ENCODE measurements around a stretch of chr10.

- PRO-cap: bidirectional peak, plus-strand start at chr10:95183901, minus-strand start at chr10:95183697
Observed at GRCh38 chr10:95183194-95184535, 10.4 kb upstream of the ACSM6 start.

DNA sequence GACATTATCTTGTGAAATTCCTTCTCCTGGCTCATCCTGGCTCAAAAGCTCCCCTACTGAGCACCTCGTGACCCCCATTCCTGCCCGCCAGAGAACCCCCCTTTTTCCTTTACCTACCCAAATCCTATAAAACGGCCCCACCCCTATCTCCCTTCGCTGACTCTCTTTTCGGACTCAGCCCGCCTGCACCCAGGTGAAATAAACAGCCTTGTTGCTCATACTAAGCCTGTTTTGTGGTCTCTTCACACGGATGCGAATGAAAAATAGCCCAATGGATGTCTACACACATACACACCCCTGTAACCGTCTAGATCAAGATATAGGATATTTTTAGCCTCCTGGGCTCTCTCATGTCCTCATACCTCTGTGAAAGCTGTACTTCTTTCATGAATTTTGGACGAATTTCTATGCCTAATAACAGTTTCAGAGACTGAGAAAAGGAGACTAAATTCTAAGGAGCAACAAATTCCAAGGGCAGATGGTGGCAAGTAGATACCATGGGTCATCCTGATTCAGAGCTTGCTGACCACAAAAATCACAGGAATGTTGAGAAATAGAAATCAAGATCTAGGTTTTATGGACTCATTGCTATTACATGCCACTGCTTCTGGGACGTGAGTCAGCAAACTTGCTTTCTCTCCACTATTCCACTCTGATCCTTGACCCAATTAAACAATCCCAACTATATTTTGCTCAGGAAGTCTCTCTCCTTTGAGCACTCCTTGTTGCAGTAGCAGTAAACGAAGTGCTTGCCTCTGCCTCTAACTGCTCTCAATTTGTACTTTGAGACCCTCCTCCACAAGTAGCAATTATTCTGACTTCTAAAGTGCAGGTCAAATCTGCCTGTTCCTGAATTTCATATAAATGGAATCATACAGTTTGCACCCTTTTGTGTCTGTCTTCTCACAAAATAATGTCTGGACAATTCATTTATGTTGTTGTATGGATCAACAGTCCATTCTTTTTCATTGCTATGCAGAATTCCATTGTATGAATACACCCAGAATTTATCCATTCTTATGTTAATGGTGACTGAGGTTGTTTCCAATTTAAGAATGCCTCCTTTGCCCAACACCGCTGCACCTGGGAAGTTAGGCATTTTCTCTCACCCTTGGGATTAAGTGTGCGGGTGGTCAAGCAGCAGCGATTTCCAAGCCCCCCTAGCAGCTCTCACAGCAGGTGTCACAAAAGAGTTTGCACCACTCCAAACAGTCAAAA, 35.7 kb downstream of the ACSM6 start:
- PRO-cap: bidirectional peak, plus-strand start at position 591 of the sequence, minus-strand start at position 490 of the sequence; bidirectional peak, plus-strand start at position 645 of the sequence, minus-strand start at position 612 of the sequence; bidirectional peak, plus-strand start at position 1,098 of the sequence, minus-strand start at position 785 of the sequence

- PRO-cap: no peak
Observed at GRCh38 chr10:95236230-95236528, 42.1 kb downstream of the ACSM6 start.

DNA sequence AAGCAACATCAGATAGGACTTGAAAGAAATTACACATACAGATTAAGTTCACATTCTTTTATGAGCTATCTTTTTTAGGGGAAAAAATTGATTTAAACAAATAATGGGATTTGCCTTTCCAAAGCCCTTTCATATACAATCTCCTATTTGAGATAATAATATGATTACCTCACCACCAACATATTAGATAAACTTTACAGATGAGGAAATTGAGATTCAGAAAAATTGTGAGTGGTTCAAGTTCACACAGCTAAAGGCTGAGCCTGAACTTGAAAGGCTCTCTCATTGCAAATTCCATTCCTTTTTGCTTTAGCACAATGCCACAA, 14.9 kb downstream of the PDLIM1 start:
- PRO-cap: no peak

- PRO-cap: no peak
Observed at GRCh38 chr10:95279398-95279790, 11.4 kb downstream of the PDLIM1 start.

DNA sequence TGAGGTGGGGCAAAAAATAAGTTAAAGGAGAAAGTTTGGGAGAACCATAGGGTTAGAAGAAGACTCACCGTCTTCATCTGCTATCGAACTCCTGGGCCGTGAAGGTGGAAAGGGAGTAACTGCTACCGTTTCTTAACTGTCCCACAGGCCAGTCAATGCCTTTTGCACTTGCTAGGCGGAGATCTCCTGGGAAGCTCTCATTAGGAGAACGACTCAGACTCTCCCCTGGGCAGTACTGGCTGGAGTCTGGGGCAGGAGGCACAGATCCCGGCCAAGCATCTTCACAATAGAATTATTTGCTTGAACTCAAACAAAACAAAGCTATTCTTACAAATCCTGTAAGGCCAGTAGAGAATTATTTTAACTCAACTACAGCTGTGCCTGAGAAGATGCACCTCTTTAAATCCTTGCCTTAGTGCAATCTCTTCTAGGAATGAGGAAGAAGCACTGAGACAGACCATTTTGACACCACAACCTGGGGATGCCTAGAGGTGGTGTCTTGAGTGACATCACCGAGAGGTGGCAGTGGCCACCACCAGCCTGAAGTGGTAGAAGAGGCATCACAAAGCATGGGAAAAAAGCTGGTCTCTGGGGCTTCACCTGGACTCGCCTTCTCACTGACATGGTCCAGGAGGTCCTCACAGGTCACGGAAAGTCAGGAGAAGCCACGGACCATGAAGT, 99.0 kb upstream of the PDLIM1 start:
- PRO-cap: no peak

DNA sequence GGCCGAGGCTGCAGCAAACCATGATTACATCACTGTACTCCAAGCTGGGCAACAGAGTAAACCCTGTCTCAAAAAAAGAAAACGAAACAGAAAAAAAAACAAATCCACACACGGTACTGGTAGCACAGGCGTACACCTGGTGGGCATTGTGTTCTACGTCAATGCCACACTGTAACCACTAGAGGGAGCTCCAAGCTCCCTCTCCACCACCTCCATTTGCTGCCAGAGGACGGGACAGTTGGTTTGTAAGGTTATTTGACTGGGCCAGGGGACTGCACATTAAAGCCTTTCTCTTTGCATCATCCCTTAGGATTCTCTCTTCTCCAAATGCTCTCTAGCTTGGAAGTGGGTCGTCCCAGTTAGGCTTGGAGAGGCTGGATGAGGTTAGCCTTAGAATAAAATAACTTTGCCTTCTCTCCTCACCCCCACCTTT, 130.8 kb downstream of the SORBS1 start:
- PRO-cap: no peak

DNA sequence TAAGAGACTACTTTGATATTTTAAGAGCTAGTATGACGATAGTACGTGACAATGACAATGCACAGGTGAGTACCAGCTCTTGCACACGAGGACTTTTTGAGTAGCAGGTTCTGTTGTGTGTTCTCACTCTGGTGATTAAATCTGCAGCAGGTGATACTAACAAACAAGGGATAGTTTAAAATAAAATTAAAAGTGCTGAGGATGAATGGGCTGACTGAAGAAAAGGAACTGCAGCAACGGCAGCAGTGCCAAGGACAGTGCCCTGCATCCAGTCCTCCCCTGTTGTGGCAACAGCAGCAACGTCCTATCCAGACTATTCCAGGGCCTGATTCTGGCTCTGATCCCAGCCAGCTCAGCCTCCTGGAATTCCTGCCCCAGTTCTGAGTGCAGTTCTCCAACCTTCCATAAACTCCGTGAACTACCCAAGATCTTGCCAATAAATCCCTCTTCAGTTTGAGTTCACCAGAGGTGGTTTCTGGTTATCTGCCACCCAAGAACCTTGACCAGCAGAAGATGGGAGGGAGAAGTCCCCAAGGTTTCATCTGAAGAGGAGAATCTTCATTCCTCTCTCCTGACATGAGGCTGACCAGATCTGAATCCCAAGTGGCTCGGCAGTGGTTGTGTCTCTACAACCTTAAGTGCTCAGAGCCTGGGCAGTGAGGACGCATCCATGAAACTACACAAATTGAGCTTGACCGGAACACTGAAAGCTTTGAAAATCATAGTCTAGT, 115.9 kb downstream of the SORBS1 start:
- PRO-cap: no peak

DNA sequence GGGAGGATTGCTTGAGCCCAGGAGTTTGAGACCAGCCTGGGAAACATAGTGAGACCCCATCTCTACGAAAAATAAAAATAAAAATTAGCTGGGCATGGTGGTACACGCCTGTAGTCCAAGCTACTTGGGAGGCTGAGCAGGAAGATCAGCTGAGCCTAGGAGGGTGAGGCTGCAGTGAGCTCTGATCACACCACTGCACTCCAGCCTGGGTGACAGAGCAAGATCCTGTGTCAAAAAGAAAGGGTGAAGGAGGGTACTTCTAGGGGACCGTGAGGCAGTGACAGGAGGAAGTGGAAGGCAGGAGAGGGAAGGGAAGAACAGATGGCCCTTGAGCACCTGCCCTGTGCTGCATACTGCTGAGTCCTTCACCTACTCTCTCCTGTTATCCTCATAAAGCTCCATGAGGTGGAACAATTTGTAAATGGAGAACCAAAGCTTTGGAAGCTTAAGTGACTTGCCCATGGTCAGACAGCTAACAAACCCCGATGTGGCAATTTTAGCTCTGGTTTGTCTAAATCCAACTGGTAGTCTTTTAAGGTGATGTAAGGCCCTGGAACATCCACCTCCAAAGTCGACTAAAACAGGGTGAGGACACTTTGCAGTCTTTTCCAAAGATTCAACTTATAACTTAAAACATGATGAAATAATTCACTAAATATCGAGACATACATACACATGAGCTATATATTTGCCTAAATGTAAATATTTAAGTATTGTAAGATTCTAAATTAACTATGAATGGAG, 89.5 kb downstream of the SORBS1 start:
- PRO-cap: no peak

DNA sequence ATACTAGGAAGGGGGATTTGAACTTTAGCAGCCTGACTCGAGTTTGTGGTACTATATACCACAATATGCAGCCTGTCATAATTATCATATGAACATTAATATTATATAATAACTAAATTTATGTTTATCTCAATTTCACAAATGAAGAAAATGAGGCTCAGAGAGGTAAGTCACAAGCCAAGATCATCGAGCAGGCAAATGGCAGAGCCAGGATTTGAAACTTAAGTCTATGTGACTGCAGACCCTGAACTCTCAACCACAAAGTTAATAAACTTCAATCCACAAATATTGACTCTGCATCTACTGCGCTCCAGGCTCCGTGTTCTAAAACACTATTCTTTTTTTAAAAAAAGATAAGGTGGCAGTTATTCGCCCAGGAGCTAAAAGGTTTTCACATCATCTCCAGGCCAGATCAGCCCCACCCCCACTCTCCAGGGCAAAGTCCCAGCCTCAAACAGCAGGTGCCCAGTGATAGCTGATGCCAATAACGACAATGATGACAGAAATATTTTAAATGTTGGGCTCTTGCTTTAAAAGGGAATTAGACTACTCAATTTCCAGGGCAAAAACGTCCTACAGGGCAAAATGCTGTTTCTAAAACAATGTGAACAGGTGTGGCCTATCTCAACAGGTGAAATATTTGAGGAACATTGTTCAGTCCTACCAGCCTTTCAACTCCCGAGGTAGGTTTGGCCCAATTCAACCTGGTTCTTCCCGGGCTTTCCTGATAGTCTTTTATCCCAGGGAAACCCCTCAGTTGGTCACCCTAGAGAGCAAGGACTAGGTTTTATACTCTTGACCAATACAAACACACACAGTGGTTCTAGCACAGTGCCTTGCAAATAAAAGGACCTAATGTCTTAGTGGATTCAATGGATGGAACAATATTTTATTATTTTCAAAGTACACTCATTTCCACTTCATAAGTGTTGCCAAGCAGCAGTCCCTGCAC, 85.2 kb downstream of the SORBS1 start:
- PRO-cap: no peak

GRCh38 chr10:95495517-95496106, 65.6 kb downstream of the SORBS1 start:
- PRO-cap: no peak

- PRO-cap: no peak
Observed at GRCh38 chr10:95501395-95502379, 59.5 kb downstream of the SORBS1 start.

DNA sequence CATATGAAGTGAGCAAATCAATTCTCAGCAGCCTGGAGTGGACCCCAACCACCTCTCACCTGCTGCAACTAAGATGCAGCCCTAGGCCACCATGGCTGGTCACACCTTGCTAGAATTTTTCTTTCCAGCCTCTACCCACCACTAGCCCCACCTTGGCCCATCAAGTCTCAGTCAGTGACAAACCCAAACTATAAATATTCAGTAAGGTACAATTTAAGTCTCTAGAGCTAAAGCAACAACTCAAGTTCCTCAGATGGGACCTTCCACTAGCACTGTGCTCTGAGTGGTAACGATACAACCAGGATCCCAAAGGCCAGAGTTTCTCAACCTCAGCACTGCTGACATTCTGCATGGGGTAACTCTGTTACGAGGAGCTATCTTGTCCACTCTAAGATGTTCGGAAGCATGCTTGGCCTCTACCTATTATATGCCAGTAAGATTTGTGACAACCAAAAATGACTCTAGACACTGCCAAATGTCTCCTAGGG, 22.2 kb downstream of the SORBS1 start:
- PRO-cap: no peak

GRCh38 chr10:95559172-95559336, 2.1 kb downstream of the SORBS1 start:
- PRO-cap: no peak

DNA sequence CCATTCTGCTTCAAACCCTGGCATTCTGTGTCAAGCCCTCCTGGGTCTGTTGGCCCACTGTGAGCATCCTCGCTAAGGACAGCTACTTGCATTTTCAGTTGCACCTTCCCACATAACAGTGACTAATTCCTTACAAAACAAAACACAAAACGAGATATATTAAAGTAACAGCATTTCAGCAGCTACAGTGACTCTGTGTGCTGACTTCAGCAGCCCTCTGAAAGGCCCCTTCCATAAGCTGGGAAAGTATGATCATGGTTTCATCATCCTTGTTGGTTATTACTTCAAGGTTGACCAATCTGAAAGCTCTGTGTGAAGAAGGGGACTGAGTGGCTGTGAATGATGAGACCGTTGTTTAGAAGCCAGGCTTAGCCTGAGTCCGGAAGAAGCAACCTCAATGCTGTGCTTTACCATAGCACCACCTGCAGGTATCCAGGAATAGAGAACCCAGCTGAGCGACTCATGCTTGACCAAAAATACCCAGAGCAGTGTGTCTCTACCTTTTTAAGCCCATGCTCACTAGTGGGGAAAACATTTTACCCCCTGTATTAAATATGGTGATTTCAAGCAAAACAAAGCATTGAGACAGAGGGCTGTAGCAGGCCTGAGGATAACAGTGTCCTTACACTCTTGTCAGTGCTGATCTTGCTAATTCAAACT, 42.7 kb upstream of the CC2D2B start:
- PRO-cap: no peak

- PRO-cap: no peak
Observed at GRCh38 chr10:96059235-96059816, 15.9 kb downstream of the CCNJ start.

- PRO-cap: bidirectional peak, plus-strand start at chr10:96130564, minus-strand start at chr10:96130736
Observed at GRCh38 chr10:96130629-96131204, 620 bp downstream of the ZNF518A start.

DNA sequence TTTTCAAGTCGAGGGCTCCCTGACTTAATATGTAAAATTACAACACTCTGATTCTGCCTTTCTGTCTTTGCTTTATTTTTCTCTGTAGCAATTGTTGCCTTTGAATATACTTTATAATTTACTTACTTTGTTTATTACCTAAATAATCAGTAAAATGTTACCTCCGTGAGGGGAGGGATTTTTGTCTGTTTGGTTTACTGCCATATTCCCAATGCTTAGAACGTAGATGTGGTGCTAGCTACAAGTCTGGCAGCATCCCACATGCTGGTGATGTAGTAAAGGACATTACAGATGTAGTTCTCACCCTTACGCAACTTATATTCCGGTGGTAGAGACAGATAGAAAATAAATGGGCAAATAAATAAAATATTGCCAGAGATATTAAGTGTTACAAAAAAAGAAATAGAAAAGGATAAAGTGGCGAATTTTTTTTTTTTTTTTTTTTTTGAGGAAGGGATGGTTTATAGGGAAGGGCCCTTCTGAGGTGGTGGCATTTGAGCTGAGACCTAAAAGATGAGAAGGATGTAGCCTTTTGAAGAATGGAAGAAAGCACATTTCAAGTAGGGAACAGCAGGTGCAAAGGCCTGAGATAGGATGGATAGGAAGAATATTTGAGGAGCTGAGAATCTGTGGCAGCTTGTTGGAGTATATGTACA, 8.5 kb downstream of the ZNF518A start:
- PRO-cap: no peak

GRCh38 chr10:96229550-96230344, 41.6 kb downstream of the BLNK start:
- PRO-cap: no peak

DNA sequence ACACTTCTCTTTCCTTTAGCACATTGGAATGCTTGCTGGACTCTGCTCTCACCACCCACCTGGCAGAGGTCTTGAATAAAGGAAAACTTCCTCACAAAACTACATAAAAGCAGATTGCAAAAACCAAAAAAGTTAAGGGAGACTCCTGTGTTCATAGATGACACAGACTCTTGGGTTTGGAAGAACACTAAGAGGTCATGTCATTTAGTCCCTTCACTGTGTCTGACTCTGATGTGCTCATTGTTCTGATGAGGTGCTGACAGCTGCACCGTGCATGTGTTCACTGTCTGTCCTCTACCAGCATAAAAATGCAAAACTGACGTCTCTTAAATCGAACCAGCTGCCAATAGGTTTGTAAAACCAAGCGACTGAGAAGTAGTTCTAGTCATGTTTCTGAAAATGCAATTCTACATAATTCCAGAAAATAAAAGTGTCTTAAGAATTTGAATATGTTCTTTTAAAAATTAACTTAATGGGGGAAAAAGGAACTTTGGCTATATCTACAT, 11.3 kb downstream of the BLNK start:
- PRO-cap: no peak